Fibroblast of the aortic adventitia (primary cell): Measurements from ENCODE around the genes LGALSL and SLC1A4.

GRCh38 chr2:64094774-64095427 is 49.3 kb downstream of the PELI1 start:
- CAGE, long polyA plus RNA: no peak

DNA sequence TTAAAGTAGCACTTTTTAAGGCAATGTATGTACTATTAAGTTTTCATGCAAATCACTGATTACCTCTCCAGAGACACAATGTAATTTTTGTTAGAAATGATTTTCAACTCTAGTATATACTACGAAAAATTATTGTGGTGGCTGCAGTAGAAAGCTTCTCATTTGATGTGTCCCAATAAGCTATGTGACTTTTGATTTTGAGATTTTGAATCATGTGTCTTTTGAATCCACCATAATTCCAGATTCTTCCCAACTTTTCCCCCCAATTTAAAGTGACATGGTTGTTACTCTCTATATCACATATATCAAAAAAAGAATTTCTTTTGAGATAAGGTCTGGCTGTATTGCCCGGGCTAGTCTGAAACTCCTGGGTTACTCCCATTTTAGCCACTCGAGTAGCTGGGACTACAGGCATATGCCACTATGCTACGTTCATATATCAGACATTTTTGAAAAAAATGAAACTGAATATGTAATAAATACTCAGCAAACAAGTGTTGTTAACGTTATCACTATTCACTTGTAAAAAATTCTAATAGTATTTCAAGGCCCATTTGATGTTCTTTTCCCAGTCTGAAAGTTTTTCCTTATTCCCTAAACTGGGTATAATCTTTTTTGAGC is 14.2 kb downstream of the PELI1 start:
- CAGE, long polyA plus RNA: no peak

DNA sequence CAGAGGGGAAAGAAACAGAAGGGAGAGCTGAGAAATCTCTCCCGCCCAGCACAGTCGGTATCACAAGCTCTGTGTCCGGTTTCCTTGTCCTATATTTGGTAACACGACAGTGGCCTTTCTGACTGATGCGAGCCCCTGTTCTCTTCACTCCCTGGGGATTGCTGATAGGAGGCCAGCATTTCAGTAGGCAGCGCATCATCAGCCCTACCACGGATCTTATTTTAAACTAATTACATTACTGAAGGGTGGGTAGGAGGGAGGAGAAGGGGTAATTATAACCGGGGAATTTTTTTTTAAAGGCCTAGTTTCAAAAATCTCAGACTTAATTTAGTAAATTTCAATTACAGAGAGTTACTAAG is 125.6 kb upstream of the LGALSL start:
- CAGE, long polyA plus RNA: no peak

GRCh38 chr2:64406633-64406965 is 47.4 kb upstream of the LGALSL start:
- CAGE, long polyA plus RNA: no peak

DNA sequence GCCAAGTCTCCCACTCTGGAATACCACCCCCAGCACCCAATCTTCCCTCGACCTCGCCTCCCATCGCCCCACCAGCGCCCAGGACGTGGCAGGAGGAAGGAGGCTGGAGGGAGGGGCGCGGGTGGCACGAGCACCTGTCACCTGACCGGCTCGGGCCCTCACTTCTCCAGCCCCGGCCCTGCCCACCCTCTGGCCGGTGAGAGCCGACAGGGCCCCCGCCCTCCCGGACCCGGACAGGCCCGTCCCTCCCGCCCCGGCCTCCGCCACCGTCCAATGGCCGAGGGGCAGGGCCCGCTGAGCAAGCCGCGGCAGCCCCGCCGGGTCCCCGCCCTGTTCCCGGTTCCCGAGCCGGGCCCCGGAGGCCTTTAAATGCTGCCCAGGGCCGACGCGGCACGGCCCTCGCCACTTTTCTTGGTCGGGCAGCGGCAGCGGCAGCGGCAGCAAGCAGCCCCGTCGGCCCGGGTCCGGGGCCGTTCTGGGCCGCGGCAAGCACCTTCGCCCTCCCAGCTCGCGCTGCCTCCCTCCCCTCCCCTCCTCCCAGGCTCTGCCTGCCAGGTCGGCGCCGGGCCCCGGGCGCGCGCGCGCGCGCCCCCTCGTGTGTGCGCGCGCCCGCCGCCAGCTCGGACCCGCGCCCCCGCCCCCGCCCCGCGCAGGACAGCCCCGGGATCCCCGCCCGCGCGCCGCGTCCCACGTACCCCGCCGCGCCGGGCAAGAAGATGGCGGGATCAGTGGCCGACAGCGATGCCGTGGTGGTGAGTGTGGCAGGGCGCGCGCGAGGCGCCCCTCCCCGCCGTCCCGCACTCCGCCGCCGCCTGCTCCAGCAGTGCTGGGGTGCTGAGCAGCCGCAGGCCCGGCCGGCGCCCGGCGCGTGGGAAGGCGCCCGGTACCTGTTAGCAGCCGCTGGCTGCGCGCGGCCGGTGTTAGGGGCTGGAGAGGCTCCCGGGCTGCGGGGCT is at the start of gene LGALSL:
Gene LGALSL (plus strand): TSS at position 333 of the 954 bp plus-strand sequence.
- CAGE, long polyA plus RNA: no peak

GRCh38 chr2:64460821-64461597 is 7.0 kb downstream of the LGALSL start:
- CAGE, long polyA plus RNA: no peak

GRCh38 chr2:64502837-64503507 is 21.2 kb upstream of the AFTPH start:
- CAGE, long polyA plus RNA: no peak

GRCh38 chr2:64628763-64629383 is 24.8 kb downstream of the SERTAD2 start:
- CAGE, long polyA plus RNA: no peak

DNA sequence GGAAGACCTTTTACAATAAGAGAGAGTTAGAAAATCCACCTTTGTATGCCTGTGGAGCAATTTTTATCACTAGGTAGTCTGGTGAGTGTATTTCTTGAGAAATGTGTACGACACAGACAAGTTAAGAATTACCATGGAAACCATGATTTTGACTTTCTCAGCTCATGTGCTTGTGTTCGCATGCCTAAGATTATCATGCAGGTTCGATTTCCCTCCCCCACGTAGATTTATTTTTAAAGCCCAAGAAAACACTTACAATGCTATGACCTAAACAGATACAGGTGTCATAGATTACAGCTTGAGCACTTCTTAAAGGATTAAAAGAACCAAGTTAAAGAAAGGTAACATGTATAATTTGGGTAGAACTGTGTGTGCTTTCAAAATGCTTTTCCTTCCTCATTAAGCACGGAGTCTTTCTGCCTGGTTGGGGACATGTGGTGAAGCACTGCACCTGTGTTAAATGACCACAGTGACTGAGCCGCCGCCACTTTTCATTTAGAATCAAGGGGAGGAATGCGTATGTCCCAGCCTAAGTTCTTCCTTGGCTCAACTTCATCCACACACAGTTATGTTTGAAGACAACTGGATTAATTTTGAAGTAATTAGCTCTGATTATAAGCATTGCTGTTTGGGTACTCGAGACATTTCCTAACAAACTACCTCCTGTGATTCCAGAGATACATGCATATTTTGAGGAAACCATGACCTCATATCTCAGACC is 16.5 kb downstream of the SERTAD2 start:
- CAGE, long polyA plus RNA: no peak

DNA sequence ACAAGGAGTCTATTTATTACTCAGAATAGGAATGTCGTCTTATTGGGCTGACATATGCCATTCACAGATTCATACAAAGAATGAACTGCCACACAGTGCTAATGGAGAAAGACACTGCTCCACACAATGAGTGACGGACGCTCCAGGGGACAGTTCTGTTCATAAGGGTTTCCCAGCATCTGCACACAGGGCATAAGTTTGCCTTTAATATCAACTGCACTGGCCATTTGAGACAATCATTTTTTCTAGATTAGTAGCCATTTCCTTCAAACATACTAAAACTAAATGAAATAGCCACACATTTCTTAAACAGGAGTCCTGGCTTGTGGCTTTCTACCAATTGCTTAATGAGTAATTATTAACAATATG is 3.4 kb downstream of the SERTAD2 start:
- CAGE, long polyA plus RNA: no peak

GRCh38 chr2:64666813-64667586 is 13.3 kb upstream of the SERTAD2 start:
- CAGE, long polyA plus RNA: no peak

- CAGE, long polyA plus RNA: no peak
Measured at GRCh38 chr2:64837970-64838679, 151.1 kb upstream of the SLC1A4 start.

DNA sequence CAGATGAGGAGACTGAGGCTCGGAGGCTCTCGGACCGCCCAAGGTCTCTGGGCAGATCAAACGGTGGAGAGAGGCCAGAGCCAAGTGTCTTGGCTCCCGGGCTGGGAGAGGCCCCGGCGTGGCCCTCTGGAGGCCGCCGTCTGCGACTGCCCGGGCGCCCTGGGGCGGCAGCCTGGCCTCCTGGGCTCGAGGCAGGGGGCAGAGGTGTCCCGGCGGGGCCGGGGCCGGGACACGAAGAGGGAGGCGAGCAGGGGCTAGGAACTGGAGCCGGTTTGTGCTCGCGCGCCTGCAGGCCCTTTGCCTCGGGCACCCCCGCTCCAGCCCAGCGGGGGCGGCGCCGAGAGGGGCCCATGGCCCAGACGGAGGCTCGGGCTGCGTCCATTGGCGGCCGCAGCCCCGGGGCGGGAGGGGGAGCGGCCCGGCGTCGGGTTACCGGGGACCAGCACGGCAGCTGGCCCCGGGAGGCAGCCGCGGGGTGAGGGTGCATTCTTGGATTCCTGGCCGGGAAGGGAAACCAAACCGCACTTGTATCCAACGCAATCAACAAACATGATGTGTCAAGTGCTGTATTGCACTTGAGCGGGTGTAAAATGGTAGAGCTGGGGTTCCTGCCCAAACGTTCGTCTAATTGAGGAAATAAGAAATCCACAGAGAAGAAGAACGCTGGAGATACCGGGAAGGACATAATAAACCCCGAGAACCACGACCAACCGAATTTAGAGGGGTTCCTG is 129.5 kb upstream of the SLC1A4 start:
- CAGE, long polyA plus RNA: no peak

DNA sequence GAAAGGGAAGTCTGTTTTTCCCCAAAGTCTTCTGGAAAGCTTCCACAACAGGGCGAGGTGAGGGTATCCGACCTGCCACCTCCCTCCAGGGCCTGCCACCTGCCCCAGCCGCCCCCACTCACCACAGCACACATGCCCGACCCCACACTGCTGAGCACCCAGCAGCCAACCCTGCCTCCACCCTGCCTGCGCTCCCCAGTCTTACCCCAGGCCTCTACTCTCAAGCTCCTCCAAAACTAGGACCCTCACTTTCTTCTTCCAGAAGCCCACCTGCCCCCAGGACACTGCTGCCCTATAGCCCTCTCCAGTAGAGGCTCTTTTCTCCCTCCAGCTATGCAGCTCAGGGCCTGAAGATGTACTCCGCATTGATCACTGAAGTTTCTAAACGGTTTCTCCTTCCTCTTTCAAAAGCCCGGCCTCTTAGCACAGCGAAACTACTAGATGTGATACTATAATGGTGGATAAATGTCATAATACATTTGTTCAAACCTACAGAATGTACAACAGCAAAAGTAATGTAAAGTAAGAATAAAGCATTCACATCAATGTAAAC is 128.8 kb upstream of the SLC1A4 start:
- CAGE, long polyA plus RNA: no peak

DNA sequence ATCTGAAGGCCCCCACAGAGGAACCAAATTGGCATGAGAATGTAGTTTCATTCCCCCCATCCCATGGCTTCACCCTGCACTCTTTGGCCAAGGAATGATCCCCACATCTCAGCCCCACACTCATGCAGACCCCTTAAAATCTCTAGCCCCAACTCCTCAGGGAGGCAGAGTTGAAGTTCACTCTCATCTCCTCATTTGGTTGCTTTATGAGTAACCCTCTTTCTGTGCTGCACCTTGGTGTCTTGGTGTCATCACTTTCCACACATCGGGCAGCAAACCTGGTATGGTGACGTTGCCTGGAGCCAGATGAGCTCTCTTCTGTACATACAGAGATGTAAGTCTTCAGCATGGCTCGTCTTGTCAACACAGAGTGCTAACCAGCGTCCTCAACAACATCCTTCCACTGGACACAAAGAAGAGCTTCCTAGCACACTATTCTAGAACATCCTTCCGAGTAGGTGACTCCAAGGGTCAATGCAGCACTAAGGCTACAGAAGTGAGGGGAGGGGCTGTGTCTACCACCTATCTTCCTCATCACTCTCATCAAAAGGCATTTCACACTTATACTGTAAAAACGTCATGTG is 108.3 kb upstream of the SLC1A4 start:
- CAGE, long polyA plus RNA: no peak

DNA sequence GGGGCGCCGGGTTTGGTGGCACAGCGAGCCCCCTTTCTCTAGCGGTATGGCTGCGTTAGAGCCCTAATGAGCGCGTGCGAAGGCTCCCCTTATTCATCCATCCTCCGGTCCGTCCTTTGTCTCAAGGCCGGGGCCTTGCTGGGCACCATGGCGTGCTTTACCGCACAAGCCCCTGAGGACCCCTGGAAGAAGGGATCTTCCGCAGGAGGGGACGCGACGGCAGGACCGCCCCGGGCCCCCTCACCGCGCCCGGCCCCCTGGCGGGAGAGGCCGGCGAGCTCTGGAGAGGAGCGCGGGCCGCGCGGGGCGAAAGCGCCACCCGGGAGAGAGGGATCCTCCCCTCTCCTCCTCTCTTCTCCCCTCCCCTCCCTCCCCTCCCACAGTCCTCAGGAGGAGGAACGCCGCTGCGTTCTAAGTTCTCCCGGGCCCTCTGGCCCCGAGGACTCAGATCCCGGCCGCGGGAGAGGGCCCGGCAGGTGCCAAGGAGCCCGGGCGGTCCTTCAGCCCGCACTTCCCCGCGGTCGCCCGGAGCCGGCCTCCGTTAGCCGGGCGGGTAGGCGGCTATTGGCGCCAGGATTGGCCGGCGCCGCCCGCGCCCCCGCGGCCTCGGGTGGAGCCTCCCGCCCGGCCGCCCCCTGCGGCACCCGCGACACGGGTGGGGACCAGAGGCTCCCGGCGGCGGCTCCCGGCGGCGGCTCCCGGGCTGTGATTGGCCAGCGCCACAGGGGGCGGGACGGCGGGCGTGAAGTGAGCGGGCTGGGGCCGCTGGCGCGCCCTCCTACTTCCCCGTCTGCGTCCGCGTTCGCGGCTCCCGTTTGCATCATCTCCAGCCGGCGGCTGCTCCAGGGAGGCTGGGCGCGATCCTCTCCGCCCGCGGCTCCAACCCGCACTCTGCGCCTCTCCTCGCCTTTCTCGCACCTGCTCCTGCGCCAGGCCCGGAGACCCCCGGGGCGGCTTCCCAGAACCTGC is at the start of gene SLC1A4:
Gene SLC1A4 (plus strand): TSS at position 823 of the 969 bp plus-strand sequence.
- CAGE, long polyA plus RNA: no peak

- CAGE, long polyA plus RNA: no peak
Measured at GRCh38 chr2:65075229-65075544, 19.0 kb downstream of the CEP68 start.

- CAGE, long polyA plus RNA: no peak
Measured at GRCh38 chr2:65088851-65089285, 32.7 kb downstream of the CEP68 start.

DNA sequence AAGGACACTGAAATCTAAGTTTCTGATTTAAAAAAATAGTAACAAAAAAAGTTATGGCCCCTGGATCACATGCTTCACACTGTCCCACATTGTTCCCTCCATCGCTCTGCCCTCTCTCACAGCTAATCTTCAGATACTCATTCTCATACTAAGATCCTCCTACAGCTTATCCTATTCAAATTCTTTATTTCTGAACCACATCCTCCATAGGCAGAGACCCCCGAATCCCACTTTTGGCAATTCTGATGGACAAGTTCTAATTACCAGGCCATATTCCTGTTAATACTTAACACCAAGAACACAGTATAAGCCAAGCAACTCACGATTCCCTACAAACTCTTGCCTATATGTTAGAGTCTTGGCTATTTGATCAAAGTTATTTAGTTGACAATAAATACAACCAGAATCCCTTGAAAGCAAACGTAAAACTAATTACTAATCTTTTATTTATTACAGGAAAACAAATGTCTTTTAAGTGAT is 34.2 kb downstream of the CEP68 start:
- CAGE, long polyA plus RNA: no peak

GRCh38 chr2:65130988-65131347 is 1.1 kb upstream of the RAB1A start:
- CAGE, long polyA plus RNA: no peak